ENCODE measurements around the genes ZBTB33 and THOC2.

DNA sequence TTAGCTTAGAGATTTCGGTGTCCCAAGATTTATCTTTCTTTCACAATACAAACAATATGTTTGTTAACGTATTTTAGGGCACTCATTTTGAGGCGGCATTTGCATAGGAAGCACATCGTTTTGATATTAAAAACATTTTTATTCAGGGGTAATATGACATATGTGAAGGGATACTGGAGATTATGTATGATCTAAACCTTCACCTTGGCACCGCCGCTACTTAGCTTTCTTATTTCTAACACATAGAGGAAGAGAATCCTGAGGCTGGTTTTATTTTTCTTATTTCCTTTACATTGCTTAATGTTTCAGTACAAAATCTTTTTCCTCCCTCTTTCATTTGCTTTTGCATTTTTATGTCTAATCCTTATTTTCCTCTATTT lies 486.2 kb upstream of the CT83 start:
- PRO-cap: no peak

DNA sequence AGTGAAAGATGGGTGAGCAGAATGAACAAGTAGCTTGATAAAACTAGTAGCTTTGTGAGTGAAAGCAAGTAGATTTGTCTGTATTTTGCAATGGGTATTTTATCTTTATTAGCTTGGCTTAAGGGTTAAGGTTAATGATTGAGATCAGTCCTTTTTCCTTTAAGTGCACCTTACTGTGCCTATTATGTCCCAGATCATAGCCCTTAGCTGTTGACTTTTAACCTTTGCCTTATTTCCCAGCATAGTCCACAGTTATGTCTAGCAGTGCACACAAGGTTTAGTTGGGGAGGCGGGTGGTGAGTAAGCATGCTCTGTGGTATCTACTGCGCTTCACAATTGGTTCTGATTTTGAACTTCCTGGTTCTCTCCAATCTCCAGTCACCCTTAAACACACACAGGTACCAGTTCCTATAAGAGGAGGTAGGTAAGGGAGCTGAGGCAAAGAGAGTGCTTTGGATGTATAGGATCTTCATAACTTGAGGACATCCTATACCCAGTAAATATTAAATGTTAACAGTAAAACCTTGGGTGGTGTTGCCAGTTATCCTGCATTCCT lies 9.6 kb downstream of the WDR44 start:
- PRO-cap: no peak

DNA sequence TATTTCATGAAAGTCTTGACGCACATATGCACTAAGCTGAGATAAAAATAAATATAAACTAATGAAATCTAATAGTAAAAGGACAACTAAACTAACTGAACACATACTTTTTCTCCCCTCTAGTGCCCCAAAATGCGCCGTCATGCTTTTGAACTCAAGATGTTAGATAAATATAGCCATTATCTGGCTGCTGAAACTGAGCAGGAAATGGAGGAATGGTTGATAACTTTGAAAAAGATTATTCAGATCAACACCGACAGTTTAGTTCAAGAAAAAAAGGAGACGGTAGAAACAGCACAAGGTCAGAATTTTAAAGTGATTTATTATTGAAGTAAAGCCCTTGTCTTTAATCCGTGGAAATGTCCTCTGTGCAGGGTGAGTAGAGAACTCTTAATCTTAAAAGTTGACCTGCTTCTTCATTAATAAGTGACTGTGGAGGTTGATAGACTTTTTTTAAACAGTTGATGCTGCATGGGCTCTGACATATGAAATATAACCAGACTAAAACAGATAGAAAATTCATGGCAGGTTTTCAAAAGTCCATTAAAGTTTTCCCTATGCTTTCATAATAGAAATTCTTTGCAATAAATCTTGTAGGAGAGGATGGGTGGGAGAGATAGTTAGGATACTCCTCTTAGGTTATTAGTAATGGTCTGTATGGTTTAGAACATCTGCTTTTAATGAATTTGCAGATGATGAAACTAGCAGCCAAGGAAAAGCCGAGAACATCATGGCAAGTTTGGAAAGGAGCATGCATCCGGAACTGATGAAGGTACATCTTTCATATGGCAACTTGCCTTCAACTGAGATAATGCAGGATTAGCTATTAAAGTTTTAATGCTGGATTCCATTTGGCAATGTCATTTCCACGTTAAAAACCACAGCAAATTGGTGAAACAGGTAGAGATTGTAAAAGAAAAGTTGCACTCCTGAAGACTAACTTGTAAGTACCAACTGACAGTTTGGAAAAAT lies 70.6 kb downstream of the DOCK11 start:
- PRO-cap: no peak

DNA sequence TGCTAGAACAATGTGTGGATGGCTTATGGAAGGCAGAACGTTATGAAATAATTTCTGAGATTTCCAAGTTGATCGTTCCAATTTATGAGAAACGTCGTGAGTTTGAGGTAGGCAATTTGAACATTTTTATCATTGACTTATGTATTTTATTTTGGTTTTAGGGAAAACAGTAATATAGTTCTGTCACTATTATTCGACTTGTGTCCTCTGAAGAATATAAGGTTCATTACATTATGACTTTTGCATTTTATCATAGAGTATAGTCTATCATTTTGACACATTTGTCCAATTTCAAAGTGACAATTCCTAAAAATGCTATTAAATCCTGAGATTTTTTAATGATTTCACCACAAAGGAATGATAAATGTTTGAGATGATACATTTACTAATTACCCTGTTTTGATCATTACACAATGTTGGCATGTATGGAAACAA lies 56.4 kb upstream of the IL13RA1 start:
- PRO-cap: no peak

DNA sequence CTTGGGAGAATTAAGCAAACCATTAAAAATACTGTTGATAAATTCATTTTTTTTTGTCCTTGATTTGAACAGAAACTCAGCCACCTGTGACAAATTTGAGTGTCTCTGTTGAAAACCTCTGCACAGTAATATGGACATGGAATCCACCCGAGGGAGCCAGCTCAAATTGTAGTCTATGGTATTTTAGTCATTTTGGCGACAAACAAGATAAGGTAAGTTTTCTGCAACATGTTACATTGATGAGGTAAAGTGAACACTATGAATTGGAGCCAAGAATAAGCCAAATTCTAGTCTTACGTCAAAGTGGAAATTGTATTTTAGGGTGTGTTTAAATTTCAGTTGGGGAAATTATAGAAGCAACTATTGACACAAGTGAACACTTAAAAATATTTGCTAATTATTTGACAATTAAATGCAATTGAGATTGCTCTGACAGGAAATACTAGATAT lies 13.6 kb downstream of the IL13RA1 start:
- PRO-cap: no peak

- PRO-cap: no peak
Observed at GRCh38 chrX:118974799-118975809, 686 bp downstream of the LONRF3 start.

DNA sequence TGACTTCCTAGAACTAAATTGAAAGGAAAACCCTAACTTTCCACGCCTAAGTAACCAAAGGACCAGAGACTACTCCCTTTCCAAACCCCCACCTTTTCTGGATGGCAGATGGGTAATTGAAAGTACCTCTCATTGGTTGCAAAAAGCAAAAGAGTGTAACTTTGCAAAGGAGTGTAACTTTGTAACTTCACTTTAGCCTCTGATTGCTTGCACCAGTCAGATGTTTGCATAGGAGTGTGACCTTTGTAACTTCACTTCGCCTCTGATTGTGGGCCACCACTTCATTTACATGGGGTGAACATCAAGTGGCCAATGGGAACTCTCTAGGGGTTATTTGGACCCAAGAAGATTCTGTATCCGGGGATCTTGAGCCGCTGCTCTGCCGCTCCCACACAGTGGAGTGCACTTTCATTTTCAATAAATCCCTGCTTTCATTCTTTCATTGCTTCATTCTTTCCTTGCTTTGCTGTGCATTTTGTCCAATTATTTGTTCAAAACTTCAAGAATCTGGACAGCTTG lies 9.9 kb upstream of the SLC25A43 start:
- PRO-cap: no peak

GRCh38 chrX:119398550-119399015 lies 553 bp upstream of the SLC25A43 start:
- PRO-cap: no peak

DNA sequence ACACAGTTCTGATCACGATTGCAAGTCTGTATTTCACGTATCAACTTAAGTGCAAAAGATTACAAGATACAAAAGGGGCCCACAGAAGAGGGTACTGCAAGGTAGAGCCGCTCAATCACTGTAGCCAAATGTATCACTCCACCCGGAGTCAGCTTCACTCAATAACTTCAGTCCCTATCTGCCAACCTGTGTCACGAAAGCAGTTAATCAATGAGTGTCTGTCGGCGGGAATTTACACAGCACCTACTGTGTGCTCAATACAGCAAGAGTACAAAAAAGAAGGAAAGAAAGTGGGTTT lies 32.5 kb downstream of the UBE2A start:
- PRO-cap: no peak

- PRO-cap: no peak
Observed at GRCh38 chrX:119784968-119785952, 6.2 kb downstream of the RPL39 start.

DNA sequence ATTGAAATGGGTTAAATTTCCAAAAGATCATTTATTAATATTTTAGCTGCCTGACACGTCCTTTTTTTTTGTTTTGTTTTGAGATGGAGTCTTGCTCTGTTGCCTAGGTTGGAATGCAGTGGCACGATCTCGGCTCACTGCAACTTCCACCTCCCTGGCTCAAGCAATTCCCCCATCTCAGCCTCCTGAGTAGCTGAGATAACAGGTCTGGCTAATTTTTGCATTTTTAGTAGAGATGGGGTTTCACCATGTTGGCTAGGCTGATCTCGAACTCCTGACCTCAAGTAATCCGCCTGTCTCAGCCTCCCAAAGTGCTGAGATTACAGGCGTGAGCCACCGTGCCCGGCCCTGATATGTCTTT lies 18.1 kb downstream of the NKAP start:
- PRO-cap: no peak

DNA sequence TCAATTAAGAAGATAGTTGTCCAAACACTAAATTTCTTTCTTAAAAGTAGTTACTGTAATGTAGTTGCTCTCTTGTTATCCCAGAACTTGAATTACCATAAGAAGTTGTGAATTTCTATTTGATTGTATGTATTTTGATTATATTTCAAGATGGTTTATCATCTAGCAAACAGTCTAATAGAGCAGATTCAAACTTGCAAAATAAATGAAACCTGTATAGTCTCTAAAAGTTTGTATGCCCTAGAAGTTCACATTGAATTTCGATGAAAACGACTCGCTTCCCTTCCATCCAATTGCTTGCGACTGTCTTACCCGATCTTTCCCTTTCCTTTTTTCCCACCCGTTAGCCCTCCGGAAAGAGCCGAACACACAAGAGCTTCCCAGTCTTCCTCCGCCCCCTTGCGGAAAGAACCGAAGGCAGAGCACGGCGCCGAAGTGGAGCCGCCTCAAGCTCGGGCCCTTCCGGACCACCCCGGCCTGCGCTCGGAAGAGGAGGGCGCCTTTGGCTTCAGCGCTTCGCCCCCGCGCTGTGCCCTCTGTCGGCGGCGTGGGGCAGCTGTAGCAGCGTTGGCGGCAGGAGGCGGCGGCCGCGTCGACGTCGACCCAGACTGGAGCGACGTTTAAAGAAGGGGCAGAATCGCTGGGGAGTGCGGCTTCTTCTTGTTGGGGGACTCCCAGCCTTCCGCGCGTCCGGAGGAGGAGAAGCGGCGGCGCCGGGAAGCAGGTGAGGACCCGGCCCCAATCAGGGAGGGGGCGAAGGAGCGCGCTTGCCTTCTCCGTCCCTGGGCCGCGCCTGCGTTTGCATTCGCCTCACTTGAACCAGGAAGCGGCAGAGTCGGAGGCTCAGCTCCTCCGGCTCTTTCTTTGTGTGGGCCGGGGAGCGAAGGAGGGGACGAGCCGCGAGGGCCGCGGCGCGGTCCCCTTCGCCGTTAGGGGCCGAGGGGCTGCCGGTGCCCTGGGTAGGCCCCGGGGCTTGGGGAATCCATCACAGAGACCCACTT lies at the start of gene ZBTB33:
Gene ZBTB33, plus strand, starts transcription at position 559 of the 1,001 bp plus-strand sequence.
- PRO-cap: bidirectional peak, plus-strand start at position 567 of the sequence, minus-strand start at position 329 of the sequence; unidirectional peak, plus-strand start at position 819 of the sequence

- PRO-cap: no peak
Observed at GRCh38 chrX:120251255-120252194, 913 bp downstream of the ZBTB33 start.

DNA sequence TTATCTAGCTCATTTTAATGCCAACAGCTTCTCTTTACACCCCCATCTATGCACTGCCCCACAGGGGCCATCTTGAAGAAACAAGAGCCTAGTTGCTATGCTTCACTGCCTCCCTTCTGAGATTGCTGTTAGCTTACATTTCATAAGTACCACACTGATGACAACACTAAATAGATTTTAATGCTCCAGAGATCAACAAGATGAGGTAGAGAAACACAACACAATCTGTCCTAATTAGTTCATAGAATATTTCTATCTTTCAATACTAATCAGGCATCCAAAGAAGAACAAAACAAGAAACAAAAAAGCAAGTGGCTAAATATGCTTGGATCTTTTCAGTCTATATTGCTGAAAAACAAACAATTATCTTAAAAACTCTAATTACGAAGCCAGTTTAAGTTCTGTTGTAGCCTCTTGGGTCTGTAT lies 38.8 kb downstream of the LAMP2 start:
- PRO-cap: no peak

DNA sequence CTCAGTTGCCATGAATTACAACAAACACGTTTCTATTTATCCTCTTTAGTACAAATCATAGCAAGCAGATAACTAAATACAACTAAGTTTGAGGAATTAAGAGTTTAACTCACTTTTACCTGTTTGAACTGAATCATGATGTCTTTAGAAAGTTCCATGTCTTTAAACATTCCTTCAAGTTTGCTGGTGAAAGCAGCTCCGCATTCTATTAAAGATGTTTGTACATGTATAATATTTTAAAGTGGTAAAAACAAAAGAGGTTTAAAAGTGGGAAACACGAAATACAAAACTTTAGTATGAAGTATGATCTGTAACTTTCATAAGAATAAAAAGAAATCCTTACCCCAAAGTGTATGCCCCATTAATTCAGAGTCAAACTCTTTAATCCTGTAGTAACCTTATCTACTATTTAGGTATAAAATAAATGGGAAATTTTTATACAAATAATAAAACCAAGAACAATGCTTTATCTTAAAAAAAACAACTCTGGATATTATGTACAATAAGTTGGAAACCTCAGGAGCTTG lies 22.7 kb downstream of the CUL4B start:
- PRO-cap: no peak

- PRO-cap: no peak
Observed at GRCh38 chrX:120660629-120660894, 30.7 kb upstream of the C1GALT1C1 start.

DNA sequence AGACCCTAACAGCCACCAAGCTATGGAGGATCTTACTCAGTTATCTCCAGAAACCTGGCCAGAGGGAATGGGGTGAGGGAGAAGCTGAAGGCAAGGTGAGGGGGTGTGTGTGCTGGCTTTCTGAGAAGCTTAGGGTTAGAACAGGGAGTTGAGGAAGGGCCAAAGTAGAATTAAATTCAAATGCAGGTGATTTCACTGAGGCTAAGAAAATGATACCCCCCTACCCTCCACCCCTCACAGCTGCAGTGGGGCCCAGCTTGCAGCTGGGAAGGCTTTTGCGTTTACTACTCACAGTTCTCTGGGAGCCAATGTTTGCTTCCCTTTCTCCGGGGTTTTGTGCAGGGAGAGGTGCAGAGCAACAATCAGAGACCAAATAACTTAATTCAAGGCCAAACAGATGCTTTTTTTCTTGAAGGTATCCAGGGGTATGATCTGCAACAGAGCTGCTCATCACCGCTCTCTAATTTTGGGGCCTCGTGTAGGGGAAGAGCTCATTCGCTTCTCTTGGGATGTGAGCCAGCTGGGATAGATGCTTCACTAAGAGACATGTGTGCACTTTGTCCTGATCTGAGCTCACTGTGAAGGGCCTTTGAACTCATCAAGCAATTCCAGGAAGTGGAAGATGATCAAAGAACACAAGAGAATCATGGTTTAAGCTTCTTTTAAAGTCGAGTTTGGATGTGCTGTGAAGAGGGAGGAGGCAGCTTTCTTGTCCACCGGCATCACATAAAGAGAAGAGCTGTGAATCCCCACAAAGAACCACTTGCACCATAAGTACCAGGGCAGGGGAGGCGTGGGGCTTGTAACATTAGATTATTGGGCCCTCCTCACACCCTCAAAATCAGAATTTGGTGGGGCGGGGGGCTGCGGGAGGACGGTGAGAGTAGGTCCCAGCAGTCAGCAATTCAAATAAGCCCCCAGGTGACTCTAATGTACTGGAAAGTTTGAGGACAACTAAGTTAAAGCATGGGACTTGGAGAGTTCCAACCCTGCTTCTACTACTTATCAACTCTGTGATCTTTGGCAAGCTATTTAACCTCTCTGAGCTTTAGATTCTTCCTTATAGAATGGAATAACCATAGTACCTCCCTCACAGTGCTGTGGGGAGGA lies 122.8 kb upstream of the C1GALT1C1 start:
- PRO-cap: no peak

DNA sequence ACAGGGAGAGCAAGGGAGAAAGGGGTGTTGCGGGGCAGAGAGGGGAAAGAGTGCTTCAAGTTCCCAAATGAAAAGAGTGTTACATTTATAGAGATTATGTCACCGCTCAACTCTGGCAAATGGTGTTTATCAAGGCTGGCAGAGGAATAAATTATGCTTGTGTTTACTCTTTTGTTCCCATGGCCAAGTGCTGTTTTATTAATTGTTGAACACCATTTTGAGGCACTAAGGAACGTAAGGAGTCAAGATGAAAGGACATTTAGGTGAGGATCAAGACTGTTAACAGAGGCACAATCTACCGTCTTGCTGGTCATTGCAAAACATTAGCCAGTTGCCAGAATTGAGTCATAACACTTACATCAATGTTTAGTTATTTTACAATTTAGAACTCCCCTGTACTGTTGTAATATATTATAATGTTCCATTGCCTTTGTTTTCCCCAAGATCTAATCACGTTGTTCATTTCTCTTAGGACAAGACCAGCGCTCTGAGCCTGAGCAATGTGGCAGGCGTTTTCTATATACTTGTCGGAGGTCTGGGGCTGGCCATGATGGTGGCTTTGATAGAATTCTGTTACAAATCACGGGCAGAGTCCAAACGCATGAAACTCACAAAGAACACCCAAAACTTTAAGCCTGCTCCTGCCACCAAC lies 250.4 kb downstream of the THOC2 start:
- PRO-cap: no peak

DNA sequence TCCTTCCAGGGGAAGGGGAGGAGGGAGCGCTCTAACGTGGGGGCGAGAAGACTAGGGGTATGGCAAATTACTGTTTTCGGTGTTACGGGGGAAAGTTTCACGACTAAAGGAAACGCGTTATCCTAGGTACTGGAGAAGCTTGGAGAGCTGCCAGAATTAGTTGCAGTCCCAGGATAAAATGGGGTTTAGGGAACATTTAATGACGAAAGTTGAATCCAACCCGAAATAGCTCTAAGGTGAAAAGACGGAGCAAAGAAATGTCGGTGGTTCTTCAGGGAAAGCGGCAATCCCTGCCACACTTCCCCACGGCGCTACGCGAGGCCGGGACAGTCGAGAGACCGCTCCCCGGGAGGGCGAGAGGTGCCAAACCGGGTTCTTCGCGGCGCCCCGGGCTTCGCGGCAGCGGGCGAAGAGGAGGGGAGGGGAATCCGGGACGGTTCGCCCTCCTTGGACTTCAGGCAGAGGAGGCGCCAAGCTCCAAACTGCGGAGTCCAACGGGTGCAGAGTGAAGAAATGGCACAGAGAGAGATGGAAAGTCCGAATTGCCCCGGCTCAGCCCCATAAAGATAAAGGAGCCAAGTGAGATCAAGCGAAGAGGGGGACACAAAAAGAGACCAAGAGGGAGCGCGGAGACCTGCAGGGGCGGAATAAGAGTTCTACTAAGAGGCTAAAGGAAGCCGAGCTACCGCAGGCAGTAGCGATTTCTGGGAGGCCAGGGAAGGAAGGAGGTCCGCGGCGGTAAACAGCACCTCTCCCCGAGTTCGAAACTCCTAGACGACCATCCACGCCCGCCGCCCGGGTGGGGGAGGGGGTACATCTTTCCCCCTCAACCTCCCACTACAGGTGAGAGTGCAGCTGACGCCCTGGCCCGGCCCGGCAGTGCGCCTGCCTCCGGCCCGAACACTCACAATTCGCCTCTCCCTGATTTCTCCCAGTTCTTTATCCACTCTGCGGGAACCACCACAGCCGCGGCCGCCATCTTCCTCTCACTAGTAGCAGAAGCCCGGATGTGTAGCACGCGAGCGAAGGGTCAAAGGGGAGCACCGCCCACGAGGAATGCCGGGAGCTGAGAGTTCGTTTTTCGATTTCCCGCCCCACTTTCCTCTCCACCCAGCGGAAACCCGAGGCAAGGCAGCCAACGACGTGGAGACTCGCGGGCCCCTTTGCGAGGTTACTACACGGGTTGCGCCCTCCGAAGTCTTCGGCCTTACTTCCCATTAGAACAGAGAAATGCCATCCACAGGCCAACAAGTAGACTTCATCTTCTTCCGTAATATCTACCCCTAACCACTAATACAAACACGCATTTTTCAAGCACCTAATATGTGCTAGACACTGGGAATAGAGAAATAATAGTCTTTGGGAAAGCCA lies at the start of gene THOC2:
Gene THOC2, minus strand, starts transcription at position 1,009 of the 1,371 bp plus-strand sequence.
- PRO-cap: bidirectional peak, plus-strand start at position 1,112 of the sequence, minus-strand start at position 985 of the sequence

- PRO-cap: no peak
Observed at GRCh38 chrX:124426880-124427261, 80.5 kb downstream of the SH2D1A start.